Iris pigment epithelial cell (primary cell): ENCODE measurements around the gene MRPL24.

DNA sequence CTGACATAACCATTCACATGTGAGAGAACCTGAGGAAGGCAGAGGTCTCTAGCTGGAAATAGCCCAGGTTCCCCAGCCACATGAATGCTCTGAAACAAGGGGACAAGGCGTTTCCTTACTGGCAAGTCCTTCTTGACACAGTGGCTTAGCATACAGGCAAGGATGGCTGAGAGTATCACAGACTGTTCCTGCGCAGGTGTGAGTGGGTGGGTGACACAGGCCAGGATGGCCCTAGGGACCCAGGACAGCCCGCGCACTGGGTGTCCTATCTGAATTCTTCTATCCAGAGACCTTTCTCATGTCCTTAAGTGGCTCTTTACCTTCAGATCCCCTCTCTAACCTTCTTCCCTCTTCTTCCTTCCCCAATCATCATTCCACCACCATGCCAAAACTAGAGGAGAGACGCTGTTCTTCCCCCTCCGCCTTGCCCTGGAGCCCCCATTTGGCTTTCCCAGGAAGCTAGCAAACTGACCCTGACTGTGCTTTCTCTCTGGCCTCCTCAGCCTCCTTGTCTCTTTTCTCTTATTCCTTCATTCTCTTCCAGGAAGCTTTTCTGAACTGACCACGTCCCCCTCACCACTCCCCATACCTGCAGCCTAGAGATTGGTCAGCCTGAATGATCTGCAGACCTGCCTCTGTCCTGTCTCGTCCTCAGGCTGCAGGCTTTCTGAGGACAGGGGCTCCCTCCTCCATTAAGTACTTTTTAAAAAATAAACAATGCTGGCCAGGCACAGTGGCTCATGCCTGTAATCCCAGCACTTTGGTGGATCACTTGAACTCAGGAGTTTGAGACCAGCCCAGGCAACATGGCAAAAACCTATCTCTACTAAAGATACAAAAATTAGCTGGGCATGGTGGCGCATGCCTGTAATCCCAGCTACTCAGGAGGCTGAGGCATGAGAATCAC is 26.9 kb downstream of the MEF2D start:
- RRBS: no CpG with 5 or more reads among the region's 9 CpGs

DNA sequence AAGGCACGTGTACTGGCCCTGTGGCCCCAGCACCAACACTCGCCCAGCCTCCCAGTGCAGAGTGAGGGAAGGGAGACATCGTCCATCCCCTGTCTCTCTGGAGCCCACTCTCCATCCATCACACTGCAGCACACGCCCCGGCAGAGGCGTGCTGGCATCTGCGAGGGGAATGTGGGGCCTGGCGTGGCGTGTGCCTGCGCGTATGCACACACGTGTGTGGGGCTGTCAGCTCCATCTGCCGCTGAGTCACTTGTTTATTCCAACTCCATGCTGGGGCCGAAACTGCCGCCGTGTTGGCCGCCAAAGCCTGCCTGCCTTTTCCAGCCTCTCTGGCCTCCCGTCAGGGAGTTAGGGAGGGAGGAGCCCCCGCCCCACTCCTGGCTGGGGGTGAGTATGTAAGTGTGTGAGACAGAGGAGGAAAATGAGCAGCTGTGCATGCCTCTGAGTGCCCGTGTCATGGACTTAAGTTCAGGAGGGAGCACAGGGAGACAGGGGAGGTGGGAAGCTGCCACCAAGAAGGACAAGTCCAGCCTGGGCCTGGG is 25.0 kb downstream of the MEF2D start:
- RRBS: no CpG with 5 or more reads among the region's 20 CpGs

- RRBS: no CpG with 5 or more reads among the region's 14 CpGs
These were observed 17.3 kb downstream of the MEF2D start for GRCh38 chr1:156483195-156483693.

DNA sequence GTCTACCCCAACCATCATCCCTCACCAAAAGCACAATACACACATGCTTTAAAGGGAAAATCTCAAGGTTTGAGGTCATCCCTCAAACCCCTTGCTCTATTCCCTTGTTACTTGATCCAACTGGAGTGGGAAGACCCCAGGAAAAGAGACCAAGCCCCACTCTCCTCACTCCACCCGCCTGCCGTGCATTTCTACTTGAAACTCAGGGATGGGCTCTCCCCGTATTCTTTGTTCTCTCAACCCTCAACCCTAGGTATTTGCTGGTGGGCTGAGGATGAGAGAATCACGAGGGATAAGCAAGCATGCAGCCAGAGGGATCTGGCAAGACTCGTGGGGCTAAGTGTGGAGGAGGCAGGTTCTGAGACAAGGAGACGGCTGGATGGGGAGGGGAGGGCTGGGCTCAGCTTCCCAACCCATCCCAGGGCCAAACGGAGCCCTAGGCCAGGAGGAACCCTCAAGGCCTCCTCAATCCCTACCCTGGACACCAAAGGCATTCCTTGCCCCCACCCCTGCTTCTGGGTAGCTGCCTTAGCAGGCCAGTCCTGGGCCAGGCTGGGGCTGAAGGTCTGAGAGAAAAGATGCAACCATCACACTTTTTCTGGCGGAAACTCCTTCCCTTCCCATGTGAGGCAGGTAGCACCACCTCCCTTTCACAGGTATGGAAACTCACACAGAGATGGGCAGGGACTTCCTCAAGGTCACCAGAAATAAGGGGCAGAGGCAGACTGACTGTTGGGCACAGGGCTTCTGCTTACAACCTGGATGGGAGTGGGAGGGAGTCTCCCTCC is 6.3 kb downstream of the MEF2D start:
- RRBS: no CpG with 5 or more reads among the region's 8 CpGs

DNA sequence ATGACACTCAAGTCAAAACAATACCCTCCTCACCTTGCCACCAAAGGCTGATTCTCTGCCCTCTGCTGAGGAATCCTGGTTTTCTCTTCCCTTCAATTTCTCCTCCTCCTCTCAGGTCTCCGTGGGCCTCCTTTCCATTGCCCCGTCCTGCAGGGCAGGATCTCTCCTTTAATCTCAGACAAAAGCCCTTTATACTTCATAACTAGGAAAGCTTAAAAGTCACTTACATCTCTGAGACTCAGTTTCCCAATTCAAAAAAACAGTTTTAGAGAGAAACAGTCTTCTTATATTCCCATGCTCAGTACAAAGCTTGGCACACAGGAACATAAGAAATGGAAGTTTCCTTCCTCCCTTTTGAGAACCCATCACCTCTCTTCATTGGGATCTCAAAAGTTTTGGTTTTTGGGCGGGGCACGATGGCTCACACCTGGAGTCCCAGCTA is 5.4 kb downstream of the MEF2D start:
- RRBS: no CpG with 5 or more reads among the region's 4 CpGs

DNA sequence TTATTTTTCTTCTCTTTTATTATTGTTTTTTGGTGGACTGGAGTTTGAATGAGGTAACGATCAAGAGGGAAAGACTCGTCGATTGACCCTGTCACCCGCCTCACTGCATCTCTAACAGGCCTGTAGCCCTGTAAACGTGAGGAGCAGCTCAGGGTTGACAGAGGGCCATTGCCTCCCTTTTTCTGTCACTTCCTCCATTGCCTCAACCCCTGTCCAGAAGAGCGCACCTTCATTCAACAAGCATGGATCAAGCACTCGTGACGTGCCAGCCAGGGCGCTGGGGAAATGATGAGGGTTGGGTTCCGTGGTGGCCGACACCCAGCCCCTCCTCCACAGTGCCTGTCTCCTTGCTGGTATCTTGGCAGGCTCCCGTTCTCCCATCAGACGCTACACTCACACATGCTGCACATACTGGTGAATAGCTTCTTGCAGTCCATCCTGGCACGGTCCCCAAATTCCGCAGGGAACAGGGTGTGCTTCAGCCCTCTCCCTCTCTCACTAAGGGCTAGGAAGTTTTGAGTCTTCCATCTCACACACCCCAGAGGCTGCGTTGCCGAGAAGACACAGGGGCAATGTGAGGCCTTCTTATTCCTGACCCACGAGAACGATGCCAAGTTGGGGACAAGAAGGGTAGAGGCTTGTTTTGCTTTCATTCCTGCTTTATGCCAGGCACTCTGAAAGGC is 10.0 kb upstream of the MEF2D start:
- RRBS: no CpG with 5 or more reads among the region's 19 CpGs

DNA sequence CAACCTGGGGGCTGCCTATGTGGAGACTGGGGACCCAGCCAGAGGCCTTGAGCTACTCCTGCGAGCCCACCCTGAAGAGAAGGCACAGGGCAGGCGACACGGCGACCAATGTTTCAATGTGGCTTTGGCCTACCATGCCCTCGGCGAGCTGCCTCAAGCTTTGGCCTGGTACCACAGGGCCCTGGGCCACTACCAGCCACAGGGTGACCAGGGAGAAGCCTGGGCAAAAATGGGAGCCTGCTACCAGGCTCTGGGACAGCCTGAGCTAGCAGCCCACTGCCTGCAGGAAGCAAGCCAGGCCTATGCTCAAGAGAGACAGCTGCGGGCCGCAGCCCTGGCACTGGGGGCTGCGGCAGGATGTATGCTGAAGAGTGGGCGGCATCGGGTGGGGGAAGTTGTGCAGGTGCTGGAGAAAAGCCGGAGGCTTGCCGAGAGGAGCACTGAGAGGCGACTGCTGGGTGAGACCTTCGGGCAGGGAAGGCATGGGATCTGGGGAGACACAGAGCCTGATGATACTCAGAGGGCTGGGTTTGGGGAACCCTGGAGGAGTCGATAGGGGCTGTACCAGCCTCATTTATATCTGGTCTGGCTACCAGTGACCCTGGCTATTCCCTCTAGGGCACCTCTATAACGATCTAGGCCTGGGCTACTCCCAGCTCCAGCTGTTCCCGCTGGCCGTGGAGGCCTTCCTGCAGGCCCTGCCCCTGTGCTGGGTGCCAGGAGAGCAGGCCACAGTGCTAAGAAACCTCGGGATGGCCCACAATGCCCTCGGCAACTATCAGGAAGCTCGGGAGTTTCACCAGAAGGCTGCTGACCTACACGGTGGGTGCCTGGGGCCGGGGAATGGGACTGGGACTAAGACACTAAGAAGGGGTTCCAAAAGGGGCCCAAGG is 2.3 kb downstream of the TTC24 start:
- RRBS: no CpG with 5 or more reads among the region's 24 CpGs

DNA sequence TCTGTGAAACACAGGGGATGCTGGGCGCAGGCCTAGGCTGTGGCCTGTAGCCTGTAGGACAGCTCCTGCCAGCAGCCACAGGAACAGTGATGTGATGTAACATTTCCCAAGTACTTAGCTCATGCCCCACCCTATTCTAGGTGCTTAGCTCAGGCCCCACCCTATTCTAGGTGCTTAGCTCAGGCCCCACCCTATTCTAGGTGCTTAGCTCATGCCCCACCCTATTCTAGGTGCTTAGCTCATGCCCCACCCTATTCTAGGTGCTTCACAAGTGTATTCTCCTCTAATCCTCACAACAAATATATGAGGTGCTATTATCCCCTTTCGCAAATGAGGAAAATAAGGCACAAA is 4.6 kb upstream of the NAXE start:
- RRBS: no CpG with 5 or more reads among the region's 2 CpGs

DNA sequence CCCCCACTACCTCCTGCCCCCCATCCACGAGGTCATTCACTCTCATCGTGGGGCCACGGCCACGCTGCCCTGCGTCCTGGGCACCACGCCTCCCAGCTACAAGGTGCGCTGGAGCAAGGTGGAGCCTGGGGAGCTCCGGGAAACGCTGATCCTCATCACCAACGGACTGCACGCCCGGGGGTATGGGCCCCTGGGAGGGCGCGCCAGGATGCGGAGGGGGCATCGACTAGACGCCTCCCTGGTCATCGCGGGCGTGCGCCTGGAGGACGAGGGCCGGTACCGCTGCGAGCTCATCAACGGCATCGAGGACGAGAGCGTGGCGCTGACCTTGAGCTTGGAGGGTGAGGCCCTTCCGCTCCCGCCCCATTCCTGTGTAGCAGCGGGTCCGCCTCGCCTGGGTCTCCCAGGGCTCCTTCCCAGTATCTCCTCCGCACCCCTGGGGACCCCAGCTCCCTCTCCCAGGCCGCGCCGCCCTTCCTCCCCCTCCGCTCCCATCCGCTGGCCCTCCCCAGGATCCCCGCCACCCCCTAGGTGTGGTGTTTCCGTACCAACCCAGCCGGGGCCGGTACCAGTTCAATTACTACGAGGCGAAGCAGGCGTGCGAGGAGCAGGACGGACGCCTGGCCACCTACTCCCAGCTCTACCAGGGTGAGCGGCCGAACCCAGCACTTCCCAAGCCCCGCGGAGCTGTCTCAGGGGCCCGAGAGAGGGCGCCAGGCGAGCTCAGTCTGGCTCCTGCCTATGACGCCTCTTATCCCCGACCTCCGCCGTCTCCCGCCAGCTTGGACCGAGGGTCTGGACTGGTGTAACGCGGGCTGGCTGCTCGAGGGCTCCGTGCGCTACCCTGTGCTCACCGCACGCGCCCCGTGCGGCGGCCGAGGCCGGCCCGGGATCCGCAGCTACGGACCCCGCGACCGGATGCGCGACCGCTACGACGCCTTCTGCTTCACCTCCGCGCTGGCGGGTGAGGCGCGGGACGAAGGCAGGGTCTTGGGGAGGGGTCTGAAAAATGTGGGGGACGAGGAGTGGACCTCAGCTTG is 4.9 kb downstream of the HAPLN2 start:
- RRBS: 8% methylated on average over 13 of the region's 95 CpGs

DNA sequence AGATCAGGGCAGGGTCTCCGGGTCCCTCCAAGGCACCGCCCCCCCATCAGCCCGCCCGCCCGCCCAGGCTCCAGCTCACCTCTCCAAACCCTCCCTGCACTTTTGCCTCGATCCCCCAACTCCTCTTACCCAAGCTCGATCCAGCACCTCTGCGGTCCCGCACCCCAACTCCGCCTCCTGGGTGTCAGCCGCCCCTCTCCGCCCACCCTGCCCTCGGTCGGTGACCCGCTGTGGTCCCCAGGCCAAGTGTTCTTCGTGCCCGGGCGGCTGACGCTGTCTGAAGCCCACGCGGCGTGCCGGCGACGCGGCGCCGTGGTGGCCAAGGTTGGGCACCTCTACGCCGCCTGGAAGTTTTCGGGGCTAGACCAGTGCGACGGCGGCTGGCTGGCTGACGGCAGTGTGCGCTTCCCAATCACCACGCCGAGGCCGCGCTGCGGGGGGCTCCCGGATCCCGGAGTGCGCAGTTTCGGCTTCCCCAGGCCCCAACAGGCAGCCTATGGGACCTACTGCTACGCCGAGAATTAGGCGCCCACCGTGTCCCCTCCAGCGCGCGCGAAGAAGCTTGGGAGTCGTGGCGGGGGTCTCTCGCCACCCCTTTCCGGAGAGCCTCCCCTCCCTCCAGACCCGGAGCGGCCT is 5.8 kb downstream of the HAPLN2 start:
- RRBS: 5% methylated on average over 7 of the region's 59 CpGs

- RRBS: 2% methylated on average over 11 of the region's 41 CpGs
These were observed 6.4 kb downstream of the HAPLN2 start for GRCh38 chr1:156625496-156626097.

GRCh38 chr1:156642258-156643224 is 624 bp downstream of the BCAN start:
- RRBS: 8% methylated on average over 4 of the region's 41 CpGs

GRCh38 chr1:156656509-156657251 is 14.8 kb downstream of the BCAN start:
- RRBS: under 1% methylated on average over 5 of the region's 25 CpGs

- RRBS: no CpG with 5 or more reads among the region's 7 CpGs
These were observed 3.5 kb downstream of the NES start for GRCh38 chr1:156673643-156674230.

GRCh38 chr1:156674231-156674892 is 2.8 kb downstream of the NES start:
- RRBS: no CpG with 5 or more reads among the region's 10 CpGs

DNA sequence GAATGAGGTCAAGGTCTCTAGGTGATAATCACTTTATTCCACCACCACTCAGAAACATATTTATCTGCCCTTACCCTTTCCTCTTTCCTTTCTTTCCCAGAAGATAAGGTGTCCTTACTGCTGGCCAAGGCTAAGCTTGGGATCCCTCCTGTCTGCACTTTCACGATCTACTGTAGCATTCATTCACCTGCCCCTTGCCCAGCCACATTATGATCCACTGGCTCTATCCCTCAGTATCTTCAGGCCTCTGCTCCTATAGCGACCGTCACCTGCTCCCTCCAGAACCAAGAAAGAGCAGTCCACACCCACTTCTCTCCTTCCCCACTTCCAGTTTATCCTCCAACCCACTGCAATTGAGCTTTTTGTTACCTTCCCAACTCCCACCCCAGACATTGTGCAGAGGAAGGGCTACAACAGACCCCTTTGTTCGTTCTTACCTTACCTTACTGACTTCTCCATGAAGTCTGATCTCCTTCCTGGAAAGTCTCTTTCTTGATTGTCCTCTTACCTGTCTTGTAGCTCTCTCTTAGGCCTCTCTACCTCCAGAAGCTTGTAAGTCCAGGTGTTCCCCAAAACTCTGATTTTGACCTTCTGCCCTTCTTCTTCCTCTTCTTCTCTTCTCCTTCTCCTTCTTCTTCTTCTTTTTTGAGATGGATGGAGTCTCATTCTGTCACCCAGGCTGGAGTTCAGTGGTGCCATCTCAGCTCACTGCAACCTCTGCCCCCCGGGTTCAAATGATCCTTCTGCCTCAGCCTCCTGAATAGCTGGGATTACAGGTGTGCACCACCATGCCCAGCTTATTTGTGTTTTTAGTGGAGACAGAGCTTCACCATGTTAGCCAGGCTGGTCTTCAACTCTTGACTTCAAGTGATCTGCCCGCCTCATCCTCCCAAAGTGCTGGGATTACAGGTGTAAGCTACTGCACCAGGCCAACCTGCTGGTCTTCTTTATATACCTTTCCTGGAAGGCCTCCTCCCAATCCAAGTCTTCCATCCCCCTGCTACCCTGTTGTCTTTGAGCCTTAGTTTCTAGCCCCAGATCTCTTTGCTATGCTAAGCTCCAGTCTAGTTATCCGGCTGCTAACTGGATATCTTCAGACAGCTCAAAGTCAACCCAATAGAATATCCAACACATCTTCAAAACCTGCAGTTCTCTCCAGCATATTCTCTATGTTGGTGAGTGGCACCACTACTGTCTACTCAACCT is 10.3 kb upstream of the CRABP2 start:
- RRBS: no CpG with 5 or more reads among the region's 7 CpGs

GRCh38 chr1:156740209-156741236 is at the start of gene MRPL24:
MRPL24 (minus strand) TSS chr1:156741088.
- RRBS: 6% methylated on average over 2 of the region's 35 CpGs

- RRBS: under 1% methylated on average over 8 of the region's 26 CpGs
These were observed 4.3 kb downstream of the HDGF start for GRCh38 chr1:156746976-156747778.

GRCh38 chr1:156803624-156804263 is 12.9 kb downstream of the SH2D2A start:
- RRBS: no CpG with 5 or more reads among the region's 8 CpGs

DNA sequence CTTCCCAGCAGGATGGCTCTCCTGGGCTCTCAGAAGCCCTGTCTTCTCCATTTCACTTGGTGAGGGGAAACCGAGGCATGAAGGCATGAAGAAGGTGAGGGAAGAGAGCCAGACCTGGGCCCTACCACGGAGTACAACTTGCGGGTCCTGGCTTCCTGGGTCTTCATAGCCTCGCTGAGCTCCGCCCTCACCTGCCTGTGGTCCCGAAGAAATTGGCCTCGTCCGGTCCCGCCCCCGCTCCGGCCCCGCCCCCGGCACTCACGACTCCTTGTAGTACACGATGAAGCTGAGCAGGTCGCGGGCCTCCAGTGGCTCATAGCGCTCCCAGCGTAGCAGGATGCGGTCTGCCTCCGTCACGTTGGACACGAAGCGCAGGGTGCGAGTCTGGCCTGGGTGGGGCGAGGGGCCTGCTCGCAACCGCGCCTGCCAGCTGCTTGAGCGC is 10.2 kb downstream of the INSRR start:
- RRBS: no CpG with 5 or more reads among the region's 30 CpGs